ENCODE results near the gene TRH.

- PRO-cap: no peak
- RAMPAGE, long total RNA, 4 experiments: no peak in any of the 4 experiments
Measured at GRCh38 chr3:129118778-129119286, 2.8 kb downstream of the RAB43 start.

DNA sequence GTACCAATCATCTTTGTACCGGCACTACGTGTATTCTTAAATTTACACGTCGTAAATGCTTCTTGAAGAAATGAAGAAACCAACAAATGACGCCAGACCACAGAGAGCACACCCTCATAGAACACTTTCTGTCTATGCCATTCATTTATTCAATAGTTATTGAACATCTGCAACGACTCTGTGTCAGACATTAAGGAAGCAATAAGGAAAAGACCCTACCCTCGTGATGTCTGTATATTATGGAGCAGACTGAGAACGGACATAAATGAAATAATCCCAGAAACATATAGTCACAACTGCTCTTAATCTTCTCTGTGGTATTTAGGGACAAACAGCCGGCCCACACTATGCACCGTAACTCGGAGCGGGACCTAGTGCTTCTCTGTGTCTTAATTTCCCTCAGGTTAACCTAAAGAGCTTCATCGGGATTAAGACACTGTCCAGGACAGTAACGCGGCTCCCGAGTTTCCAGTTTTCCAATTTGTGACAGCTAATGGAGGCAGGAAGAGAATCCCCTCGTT, 480 bp downstream of the ISY1 start:
- PRO-cap: no peak
- RAMPAGE, long total RNA, 4 experiments: no peak in any of the 4 experiments

- PRO-cap: no peak
- RAMPAGE, long total RNA, 4 experiments: no peak in any of the 4 experiments
Measured at GRCh38 chr3:129257149-129258003, 8.0 kb downstream of the COPG1 start.

DNA sequence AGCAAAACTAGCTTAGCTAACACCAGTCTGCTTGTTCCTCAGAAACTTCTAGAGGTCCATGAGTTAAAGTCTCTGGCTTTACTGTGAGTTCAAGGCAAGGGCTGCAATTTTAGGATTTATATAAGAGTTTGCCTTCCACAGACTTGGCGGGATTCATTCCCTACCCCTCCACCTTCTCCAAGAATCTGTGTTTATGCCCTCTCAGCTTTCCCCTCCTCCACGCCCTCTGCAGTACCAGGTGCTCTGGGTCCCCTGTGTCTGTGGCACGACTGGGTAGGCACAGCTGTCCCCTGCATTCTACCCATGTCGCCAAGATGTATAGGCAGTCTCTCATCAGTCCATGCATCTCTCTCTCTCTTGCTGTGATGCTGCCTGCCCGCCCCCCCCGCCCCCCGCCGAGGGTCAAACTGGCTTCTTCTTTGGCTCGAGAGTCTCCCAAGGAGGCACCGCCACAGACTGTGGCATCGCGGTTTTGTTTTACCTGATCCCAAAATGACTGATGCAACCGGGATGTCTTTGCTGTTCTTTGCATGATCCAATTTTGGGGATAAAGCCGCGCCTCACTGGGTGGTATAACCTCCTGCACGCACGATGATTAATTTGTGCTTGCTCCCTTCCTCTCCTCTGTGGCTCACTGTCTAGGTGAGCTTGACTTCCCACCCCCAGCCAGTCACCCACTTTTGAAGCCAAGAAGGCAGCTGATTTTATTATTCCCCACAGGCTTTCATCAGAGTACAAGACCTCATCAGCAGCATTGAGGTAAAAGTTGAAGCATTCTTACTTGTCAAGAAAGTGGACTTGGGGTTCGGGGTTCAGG, 43.7 kb downstream of the EFCAB12 start:
- PRO-cap: no peak
- RAMPAGE, long total RNA, 4 experiments: no peak in any of the 4 experiments

GRCh38 chr3:129468911-129469726, 29.1 kb downstream of the IFT122 start:
- PRO-cap: unidirectional peak, minus-strand start at chr3:129469181
- RAMPAGE, long total RNA, 4 experiments: no peak in any of the 4 experiments

DNA sequence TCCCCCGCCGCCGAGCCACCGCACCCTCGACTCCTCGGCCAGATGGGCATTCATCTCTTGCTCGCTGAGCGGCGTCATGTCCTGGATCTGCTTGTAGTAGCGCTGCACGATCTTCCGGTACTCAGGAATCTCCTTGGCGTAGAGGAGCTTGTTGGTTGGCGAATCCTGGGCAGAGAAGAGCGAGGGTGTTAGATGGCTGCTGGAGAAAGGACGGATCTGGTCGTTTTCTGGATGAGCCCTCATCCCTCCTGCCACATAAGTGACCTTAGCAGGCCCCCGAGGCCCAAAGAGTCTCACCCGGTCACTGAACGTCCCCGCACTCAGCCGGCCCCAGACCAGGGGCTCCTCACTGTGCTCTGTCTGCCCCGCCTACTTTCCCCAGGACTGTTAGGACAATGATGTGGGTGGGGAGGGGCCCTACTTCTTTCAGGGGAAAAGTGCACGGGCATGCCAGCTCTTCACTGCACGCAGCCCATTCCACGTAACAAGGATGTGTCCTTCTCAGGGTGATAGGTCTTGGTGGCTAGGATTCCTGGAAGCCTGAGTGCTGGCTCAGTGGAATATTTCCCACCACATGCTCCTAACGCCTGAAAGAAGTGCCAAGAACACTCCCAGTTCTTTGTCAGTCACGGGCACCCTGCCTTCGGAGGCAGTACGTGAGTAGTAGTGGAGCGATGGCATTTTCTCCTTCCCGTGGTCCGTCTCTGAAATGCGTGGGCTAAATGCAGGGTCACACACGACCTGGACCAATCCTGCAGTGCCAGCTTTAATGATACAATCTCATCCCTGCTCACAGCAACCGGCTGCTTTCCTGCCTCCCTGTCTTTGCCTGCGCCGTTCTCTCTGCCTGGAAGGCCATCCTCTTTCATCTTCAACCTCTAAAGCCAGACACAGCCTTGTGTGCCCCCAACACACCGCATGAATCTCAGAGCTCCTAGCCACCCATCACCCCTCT, 14.4 kb downstream of the H1-8 start:
- PRO-cap: no peak
- RAMPAGE, long total RNA, 4 experiments: start-site peak on the minus strand in 1 of 4 experiments, centred at position 190 of the sequence, 5 reads per replicate

- PRO-cap: bidirectional peak, plus-strand start at chr3:129606979, minus-strand start at chr3:129606775; bidirectional peak, plus-strand start at chr3:129607194, minus-strand start at chr3:129607187
- RAMPAGE, long total RNA, 4 experiments: no peak in any of the 4 experiments
Measured at GRCh38 chr3:129606861-129607474, 492 bp upstream of the PLXND1 start.

DNA sequence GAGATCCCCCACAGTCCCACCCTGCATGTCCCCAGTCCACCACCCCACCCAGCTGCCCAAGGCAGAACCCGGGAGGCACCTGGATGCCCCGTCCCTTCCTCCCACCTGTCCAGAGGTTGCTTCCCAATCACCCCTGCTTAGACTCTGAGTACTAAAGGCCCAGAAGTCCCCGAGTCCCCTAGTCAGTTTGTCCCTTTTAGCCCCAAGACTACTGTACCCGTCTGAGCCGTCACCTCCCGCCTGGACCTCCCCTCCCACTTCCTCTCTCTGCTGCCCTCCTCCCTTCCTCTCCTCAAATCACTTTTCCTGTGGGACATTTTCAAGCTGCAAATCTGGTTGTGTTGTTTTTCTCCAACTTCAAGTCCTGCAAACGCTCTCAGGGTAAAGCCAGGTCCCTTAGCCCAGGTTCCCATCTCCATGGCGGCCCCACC, 11.9 kb upstream of the PLXND1 start:
- PRO-cap: no peak
- RAMPAGE, long total RNA, 4 experiments: no peak in any of the 4 experiments

DNA sequence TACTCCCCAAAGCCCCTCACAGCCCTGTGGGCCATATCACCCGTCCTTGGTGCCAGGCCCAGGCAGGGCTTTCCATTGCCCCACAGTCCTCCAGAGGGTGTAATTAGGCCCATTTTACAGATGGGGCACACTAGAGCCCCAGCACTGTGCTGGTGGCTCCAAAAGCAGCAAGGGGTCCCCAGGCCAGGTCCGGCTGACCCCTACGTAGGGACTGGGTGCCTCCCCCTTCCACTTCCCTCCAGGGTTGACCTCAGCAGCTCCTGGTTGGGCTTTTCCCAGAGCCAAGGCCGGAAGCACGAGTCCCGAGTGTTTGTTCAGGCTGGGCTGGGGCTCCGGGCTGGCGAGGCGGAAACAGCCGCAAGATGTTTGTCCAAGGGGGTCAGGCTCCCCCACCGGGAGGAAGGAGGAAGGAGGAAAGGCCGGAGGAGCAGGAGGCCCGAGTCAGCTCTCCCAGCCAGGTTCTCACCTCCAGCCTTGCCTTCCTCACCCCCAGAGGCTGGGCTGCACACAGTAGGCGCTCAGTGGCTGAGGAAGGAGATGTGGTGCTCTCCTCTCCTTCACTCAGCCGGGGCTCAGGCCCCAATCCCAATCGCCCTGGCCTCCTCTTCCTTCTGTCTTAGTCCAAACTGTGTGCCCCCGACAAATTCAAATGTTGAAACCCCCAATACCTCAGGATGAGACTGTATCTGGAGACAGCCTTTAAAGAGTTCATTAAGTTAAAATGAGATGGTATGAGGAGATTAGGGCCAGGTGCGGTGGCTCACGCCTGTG, 17.1 kb upstream of the PLXND1 start:
- PRO-cap: bidirectional peak, plus-strand start at position 401 of the sequence, minus-strand start at position 246 of the sequence
- RAMPAGE, long total RNA, 4 experiments: no peak in any of the 4 experiments

- PRO-cap: unidirectional peak, plus-strand start at chr3:129626878; unidirectional peak, plus-strand start at chr3:129627056; bidirectional peak, plus-strand start at chr3:129627308, minus-strand start at chr3:129627112
- RAMPAGE, long total RNA, 4 experiments: start-site peak on the plus strand in 1 of 4 experiments, at chr3:129626881-129626938 at its widest, 5 reads per replicate
Measured at GRCh38 chr3:129626369-129627388, 20.2 kb upstream of the PLXND1 start.

DNA sequence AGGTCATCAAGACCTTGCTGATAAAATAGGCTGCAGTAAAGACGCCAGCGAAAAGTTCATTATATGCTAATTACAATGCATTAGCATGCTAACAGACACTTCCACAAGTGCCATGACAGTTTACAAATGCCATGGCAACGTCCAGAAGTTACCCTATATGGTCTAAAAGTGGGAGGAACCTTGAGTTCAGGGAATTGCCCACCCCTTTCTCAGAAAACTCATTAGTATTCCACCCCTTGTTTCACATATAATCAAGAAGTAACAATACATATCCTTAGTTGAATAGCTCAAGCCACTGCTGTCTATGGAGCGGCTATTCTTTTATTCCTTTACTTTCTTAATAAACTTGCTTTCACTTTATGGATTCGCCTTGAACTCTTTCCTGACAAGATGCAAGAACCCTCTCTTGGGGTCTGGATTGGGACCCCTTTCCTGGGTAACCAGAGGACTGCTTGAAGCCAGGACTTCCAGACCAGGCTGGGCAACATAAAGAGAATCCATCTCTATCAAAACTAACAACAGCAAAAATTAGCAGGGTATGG, 92.8 kb upstream of the PLXND1 start:
- PRO-cap: no peak
- RAMPAGE, long total RNA, 4 experiments: no peak in any of the 4 experiments

DNA sequence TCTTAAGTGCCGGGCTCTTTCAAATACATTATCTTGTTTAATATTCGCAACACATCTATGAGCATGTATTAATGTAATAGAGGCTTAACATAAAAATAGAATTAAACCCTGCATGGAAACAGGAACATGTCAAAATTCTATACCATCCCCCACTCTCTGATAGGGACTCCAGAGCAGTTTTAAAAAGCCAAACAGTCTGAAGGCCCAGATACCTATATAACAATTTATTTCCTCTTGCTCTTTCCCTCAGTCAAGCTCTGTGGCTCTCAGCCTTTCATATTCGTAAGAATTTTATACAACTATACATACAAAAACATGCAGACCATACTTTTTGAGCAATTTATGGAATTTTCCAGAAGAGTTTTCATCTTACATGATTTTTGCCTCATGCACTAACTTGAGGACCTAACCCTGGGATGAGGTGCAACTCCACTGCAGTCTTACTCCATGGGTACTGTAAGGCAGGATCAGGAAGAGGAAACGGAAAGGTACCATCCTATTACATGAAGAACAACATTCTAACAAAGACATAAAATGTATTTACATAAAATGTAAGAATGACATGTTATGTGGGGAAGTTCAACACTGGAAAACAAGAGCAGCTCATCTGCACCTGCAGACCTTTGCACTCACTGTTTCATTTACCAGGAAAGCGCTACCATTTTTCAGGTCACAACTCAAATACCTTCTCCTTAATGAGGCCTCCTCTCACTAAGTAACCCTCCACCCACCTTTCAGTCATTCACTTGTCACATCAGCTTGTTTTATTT, 2.9 kb downstream of the TMCC1 start:
- PRO-cap: no peak
- RAMPAGE, long total RNA, 4 experiments: no peak in any of the 4 experiments

GRCh38 chr3:129942403-129942804, 32.1 kb upstream of the TRH start:
- PRO-cap: no peak
- RAMPAGE, long total RNA, 4 experiments: no peak in any of the 4 experiments

GRCh38 chr3:129974243-129975009, at the start of gene TRH:
Gene TRH, plus strand, starts transcription at chr3:129974720.
- PRO-cap: no peak
- RAMPAGE, long total RNA, 4 experiments: no peak in any of the 4 experiments

DNA sequence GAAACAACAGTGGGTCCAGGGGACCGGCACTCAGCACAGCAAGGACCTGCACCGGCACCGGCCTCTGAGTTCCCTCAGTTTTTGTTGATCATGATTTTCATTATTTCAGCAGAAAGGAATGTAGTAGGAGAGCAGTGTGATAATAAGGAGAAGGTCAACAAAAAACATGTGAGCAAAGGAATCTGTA, 41.7 kb downstream of the ALG1L2 start:
- PRO-cap: no peak
- RAMPAGE, long total RNA, 4 experiments: no peak in any of the 4 experiments

DNA sequence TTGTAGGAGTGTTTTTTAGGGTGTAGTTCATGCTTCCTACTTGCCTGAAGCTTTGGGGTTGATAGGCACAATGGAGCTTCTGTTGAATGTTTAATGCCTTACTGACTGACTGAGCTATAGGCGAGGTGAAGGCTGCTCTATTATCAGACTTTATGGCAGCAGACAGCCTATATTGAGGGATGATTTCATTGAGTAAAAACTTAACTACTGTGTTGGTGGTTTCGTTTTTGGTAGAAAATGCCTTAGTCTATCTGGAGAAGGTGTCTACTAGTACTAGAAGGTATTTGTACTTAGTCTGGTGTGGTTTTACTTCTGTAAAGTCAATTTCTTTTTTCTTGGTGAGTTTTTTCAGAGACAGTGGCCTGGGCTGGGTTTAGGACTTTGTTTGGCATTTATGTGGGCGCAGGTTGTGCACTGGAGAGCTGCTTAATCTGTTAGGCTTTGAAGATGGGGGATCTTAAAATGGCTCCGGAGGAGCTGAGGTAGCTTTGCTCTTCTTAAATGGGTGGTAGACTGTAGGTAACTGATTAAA, 97.2 kb downstream of the ALG1L2 start:
- PRO-cap: no peak
- RAMPAGE, long total RNA, 4 experiments: no peak in any of the 4 experiments

- PRO-cap: no peak
- RAMPAGE, long total RNA, 4 experiments: no peak in any of the 4 experiments
Measured at GRCh38 chr3:130850939-130851272, 43.0 kb upstream of the ATP2C1 start.

- PRO-cap: no peak
- RAMPAGE, long total RNA, 4 experiments: start-site peak on the plus strand in 1 of 4 experiments, at chr3:130953335-130953946 at its widest, 25 reads per replicate
Measured at GRCh38 chr3:130953545-130954079, 59.7 kb downstream of the ATP2C1 start.

DNA sequence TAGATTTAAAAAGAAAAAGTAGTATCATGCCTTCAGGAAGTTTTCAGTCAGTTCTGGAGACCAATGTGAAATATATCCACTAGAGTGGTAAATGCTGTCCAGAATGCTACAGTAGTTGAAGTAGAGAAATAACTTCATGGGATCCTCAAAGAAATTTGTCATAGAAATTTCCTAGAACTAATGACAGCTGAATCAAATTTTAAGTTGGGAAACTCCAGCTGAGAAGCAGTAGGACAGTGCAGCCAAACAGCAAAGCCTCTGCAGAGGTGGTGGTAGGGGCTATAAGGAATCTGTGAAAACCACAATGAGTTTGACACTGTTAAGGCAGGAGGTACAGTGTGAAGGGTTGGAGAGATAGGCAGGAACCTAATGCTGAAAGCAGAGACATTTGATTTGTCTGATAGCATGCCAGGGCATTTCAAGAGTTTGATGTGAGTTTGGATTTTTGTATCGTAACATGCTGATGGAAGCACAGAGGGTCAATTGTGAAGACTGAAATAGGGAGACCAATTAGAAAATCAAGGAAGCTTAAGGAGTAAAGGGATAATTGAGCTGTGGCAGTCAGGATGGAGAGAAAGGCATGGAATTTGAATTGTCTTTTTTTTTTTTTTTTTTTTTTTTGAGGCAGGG, 22.0 kb downstream of the ASTE1 start:
- PRO-cap: no peak
- RAMPAGE, long total RNA, 4 experiments: no peak in any of the 4 experiments

- PRO-cap: no peak
- RAMPAGE, long total RNA, 4 experiments: no peak in any of the 4 experiments
Measured at GRCh38 chr3:131109192-131109527, 82.5 kb downstream of the NEK11 start.